Measurements from ENCODE around the gene CD300A.

DNA sequence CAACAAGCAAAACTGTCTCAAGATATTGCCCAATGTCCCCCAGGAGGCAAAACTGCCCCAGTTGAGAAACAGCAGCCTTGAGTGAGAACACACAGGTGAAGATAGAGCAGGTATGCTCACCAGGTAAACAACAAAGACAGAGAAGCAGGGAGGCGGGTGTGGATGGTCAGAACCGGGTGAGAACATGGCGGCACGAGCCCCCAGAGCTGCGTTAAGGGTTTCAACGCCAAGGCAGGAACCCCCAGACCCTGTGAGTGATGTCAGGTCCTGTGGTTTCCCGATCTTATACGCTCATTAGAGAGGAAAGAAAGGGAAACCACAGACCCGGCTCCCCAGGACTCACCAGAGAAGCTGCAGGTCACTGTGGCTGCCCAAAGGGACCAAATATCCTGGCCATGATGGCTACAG is 21.2 kb downstream of the CDC42EP4 start:
- PRO-cap: no peak

DNA sequence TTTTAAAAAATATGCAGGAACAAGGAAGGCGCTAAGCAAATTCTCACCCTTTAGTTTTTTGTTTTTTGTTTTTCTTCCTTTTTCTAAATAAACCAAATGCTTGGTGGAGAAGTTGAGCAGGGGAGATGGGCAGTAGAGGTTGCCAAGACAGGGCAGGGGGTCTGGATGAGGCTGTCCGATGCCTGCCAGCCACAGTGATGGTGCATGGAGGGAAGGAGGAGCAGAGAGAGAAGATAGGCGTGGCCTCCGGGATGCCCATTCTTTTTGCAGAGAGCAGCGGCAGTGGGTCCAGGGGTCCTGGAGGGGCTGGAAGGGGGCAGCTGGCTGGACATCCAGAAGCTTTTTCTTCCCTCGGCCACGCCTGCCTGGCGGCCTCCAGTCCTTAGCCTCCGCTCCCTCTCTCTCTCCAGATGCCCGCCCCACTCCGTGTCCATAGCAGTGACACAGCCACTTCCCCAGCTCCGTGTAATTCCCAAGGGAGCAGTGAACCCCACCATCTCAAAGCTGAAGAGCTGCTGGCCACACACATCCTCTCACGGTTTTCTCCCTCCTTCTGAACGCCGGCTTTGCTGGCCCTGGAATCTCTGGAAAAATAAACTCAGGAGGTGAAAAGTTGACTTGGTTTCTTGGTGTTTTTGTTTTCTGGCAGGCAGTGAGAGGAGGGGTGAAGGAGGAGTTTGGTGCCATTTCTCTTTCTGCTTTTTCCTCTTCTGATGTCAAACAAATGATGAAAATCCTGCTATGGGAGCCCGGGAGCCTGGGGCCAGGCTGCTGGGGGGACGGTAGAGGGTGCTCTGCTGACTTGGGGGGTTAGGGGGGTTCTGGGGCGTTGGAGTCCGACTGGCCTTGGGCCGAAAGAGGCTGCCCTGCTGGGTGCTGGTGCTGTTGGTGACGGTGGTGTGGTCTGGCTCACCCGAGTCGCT is 26.3 kb upstream of the CDC42EP4 start:
- PRO-cap: bidirectional peak, plus-strand start at position 501 of the sequence, minus-strand start at position 384 of the sequence

- PRO-cap: unidirectional peak, plus-strand start at chr17:73474600
These were observed 162.6 kb upstream of the CDC42EP4 start for GRCh38 chr17:73474350-73474797.

DNA sequence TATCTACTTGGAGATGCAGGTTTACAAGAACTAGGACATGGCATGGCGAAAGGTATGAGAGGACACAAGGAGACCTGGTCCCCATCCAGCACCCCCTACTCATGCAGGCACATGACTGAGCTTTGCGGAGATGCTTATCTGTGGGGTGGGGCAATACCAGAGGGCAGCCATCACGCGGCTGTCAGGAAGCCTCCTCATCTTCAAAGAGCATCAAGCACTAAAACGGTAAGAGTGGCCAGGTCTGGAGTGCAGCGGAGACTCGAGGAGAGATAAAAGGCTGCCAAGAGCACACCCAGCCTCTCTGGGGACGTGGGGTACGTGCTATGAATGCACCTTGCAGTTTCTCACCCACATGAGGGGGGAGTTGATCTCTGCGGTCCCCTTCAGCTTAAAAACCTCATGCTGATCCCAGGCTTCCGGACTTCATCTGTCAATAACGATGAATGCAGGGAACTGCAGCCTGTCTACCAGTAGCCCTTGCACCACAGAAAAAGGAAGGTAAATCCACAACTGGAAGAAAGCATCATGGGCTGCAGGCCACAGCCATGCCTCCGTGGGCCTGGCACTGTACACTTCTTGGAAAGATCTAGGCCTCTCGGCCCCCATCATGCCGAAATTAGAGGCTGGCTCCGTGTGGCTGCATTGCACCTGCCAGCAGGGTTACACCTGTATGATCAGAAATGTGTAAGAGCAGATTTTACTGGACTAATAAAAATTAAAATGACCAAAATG is 52.4 kb downstream of the SDK2 start:
- PRO-cap: no peak

DNA sequence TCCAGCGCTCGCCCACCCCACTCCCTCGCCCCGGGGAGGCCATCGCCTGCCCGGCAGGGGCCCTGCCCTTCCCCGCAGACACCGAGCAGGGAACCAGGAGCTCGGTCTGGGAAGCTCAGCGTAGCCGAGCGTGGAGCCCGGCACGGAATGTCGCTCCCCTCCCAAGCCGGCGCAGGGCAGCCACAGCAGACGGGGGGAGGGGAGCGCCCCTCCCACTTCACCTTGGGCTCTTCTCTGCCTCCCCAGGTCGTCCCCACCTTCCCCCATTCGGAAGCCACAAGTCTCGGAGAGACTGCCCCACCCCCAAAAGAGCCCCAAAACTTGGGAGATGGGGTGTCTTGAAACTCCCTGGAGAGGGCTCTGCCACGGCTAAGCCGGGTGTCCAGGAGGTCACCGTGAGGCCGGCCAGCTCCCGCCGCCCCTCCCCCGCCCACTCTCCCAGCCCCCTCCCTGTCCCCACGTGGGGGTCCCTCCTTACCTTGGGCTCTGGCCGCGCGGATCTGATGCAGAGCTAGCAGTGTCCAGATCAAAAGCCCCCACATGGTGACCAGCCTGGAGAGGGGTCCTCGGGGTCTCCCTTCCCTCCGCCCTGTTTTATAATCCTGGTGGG is 593 bp downstream of the SDK2 start:
- PRO-cap: bidirectional peak, plus-strand start at position 185 of the sequence, minus-strand start at position 149 of the sequence

DNA sequence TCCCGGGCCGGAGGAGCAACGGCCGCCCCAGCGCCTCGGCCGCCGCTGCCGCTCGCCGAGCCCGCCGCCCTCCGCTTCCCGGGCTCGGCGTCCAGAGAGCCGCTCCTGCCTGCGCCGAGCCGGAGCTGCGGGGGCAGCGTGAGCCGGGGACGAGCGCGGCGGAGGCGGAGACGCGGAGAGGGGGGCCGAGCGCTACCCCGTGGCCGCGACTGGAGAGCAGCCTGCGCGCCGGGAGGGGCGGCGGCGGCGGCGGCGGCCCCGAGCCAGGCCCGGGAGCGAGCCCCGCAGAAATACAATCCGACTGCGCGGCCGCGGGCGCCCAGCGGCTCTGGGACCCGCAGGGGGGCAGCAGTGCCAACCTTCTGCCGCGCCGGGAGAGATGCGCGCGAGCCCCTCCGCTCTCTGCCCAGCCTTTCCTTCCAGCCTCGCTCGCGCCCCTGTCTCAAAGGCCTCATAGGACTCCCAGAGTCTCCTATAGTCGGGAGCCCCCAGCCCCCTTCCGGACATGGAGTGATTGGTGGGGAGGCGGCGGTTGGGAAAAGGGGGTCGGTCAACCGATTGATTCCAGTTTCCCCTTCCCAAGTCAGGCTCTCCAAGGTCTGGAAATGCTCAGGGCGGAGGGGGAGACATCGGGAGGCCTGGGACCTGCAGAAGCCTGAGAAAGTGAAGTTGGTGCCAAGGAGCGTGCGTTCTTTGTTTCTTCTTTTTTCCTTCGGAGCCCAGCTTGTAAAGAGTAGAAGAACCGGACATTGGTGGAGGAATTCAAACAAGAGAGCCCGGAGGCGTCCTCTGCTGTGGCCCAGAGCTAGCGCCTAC is 1.1 kb upstream of the SDK2 start:
- PRO-cap: bidirectional peak, plus-strand start at position 295 of the sequence, minus-strand start at position 77 of the sequence

- PRO-cap: no peak
These were observed 75.6 kb upstream of the SDK2 start for GRCh38 chr17:73719518-73720635.

GRCh38 chr17:73737724-73737941 is 93.4 kb upstream of the SDK2 start:
- PRO-cap: no peak

GRCh38 chr17:74210814-74211938 is 2.2 kb upstream of the TTYH2 start:
- PRO-cap: no peak

- PRO-cap: bidirectional peak, plus-strand start at chr17:74214307, minus-strand start at chr17:74214235
These were observed 574 bp downstream of the TTYH2 start for GRCh38 chr17:74213844-74214445.

- PRO-cap: no peak
These were observed 21.8 kb downstream of the DNAI2 start for GRCh38 chr17:74295790-74296213.

DNA sequence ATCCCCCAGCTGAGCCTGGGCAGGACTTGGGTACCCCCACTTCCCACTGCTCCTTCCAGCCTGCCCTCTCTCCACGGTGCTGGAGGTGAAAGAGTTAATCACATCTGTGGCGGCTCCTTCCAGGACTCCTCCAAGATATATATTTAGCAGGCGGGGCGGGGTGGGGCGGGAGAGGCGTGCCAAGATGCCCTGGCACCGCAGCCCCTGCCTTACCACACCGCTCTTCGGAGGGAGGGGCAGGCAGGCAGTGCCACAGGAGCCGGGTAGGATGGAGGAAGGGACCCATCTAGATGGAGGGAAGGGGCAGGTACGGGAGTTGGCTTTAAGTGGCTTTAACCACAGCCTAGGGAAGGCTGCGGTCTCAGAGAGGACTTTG is 12.8 kb downstream of the GPR142 start:
- PRO-cap: bidirectional peak, plus-strand start at position 255 of the sequence, minus-strand start at position 137 of the sequence

DNA sequence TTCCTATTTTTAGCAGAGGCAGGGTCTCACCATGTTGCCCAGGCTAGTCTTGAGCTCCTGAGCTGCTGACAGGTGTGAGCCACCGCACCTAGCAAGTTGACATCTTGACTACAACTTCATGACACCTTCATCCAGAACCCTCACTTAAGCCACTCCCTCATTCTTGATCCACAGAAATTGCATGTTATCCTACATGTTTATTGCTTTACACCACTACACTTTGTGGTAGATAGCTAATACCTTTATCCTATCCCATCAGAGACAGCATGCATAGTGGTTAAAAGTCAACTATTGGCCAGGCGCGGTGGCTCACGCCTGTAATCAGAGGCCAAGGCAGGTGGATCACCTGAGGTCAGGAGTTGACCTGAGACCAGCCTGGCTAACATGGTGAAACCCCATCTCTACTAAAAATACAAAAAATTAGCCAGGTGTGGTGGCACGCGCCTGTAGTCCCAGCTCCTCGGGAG is 15.9 kb upstream of the GPRC5C start:
- PRO-cap: unidirectional peak, minus-strand start at position 104 of the sequence

GRCh38 chr17:74436273-74436821 is 4.5 kb downstream of the GPRC5C start:
- PRO-cap: bidirectional peak, plus-strand start at chr17:74436761, minus-strand start at chr17:74436479

DNA sequence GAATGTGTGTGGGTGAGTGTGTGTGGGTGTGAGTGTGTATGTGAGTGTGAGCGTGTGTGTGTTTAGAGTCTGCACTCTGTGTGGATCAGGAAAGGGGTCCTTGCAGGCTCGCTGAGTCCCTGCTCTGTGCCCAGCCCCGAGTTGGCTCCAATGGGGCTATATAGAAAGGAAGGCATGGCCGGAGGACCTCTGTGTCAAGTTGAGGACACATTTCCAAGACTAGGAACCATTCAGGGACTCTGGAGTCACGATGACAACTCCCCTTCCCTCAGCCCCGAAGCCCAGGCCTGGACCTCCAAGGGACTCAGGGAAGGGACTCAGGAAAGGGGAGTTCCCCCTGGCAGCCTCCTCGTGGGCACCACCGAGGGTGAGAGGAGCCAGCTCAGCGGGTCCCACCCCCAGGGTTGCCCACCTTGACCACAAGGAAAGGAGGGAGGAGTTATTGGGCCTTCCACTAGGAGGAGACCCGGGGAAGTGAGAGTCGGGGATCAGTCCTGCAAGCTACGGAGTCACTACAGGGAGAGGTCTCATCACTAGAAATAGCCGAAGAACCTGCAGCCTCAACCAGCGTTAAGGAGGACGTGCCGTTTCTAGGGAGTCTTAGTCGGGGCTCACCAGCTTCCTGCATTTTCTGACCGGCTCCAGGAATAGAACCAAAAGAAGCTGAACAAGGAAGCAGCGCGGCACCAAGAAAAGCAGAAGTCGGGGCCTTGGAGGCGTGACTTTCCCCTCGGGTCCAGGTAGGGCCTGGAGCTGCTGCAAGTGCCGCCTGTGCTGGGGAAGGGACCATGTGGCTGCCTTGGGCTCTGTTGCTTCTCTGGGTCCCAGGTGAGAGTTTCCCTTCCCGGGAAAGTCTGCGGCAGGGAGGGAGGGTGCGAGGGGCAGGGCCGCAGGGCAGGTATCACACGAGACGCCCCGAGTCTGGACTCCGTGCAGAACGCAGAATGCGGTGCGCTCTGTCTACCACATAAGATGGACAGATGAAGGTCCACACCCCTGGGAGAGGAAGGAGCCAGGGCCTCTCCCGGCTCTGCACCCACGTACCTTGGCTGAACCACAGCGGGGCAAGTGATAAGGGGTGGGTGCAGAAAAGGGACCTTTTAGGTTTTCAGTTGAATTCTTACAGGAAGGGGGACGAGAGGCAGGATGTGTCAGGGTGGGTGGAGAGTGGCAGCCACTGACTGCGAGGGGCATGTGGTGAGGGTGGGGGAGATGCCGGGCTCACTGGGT is at the start of gene CD300A:
CD300A (plus strand) TSS at position 719 of the 1,230 bp plus-strand sequence.
- PRO-cap: bidirectional peak, plus-strand start at position 765 of the sequence, minus-strand start at position 633 of the sequence

DNA sequence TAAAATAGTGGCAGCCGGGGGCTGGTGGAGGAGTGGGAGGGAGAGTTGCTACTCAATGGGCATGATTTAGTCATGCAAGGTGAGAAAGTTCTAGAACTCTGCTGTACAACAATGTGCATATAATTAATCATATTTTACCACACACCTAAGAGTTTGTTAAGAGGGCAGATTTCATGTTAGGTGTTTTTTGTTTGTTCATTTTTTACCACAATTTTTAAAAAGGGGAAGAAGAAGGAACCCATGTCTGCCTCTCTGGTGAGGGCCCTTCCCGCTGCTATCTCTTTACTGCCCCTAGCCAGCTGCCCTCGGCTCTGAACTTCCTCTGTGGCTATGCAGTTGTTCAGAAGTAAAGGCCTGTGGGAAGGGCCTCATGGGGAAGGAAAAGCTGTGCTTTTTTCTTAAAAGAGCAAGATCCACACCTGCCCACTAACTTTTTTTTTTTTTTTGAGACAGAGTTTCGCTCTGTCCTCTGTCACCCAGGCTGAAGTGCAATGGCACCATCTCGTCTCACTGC is 11.2 kb downstream of the CD300LB start:
- PRO-cap: unidirectional peak, minus-strand start at position 313 of the sequence

GRCh38 chr17:74748809-74749318 is 436 bp downstream of the NHERF1 start:
- PRO-cap: bidirectional peak, plus-strand start at chr17:74749002, minus-strand start at chr17:74748892

- PRO-cap: no peak
These were observed 4.4 kb downstream of the NHERF1 start for GRCh38 chr17:74752687-74753384.

GRCh38 chr17:74827614-74828214 is 32.0 kb downstream of the GRIN2C start:
- PRO-cap: no peak

DNA sequence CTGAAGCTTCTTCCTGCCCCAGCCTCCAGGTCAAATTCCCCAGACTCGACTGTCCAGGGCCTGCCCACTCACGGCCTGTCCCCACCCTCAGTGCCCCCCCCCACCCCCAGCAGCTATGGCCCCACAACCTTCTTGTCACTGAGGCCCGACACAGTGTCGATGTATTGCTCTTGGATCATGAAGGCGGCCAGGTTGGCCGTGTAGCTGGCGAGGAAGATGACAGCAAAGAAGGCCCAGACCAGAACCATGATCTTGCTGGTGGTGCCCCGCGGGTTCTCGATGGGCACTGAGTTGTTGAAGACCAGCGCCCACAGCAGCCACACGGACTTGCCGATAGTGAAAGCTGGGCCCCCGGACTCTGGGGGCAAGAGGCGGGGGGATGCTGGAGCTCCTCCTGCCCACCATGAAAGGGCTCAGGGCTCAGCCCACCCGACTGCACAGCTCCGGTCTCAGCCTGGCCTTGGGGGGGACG is 12.5 kb downstream of the GRIN2C start:
- PRO-cap: no peak